Pericardium (tissue), 1 donor: ENCODE measurements around the gene RNF166.

DNA sequence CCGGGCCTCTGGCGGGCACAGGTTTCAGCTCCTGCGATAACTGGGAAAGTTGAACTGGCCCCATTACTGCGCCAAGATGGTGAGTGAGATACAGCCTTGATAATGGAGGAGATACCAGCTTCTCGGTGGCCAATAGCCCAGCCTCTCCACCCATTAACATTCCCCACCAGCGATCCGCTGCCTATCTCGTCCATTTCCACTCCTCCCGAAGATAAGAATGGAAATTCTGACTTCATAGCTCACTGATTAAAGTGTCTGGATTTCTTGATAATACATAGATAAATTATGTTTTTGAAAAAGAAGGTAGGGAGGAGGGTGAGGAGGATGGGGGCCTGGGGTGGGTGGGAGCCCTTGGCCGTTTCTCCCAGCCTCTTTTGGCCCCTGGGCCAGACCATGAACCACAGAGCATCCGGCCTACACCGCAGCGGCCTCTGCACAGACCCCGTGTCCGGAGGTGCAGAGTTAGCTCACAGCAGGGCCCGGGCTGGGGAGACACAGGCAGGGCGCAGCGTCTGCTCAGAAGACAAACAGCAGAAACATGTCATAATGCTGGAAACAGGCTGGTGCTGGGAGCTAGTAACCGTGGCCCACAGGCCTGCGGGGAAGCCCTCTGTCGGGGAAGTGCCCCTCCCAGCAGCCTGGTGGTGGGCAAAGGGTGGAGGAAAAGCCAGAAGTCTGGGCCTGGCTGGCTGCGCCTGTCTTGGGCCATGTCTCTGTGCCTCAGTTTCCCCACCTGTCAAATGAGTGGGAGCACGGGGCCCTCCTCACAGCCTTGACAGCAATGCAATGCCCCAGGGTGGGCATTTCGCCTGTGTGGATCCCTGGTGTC, 11.9 kb downstream of the ZFPM1 start:
- RRBS, result 68% methylated on average over 4 of the region's 24 CpGs

DNA sequence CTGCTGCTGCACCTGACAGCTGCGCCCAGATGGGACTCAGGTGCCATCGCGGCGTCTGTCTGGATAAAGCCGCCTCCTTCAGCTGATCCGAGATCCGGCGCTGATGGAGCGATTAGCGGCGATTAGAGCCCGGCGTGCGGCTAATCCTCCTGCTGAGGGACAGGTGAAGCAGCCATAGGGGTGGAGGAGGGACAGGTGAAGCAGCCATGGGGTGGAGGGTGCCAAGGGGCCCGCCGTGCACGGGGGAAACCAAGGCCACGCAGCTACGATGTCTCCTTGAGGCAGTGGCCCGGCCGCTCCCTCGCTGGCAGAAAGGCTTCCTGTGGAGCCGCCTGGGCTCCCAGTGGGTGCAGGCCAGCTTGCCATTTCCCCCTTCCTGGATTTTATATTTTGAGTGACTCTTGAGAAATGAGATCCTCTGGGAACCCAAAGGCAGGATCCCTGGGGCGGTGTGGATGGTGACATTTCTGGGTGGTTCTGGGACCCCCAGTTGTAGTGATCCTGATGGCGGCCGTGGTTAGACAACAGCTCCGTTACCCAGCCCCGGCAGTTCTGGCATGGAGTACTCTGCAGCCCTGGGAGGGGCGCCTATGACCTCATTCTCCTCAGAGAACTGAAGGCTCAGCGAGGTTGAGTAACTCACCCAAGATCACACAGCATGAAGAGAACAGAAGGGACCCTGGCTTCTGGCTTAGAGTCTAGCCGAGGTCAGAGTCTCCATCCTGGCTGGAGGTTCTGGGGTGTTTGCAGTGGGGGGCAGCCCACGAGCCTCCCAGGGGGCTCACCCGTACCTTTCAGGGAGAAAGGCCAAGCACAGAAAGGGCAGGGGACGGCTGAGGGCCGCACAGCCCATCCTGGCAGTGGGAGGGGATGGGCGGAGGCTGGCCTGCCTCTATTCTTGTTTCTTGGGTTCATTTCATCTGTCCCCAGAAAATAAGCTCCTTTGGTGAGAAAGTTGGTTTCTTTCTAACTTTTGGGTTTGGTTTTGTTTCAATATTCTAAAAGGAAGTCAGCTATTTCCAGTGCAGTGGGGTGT, 13.0 kb downstream of the ZFPM1 start:
- RRBS, result 92% methylated on average over 7 of the region's 36 CpGs

GRCh38 chr16:88470674-88471044, 17.6 kb downstream of the ZFPM1 start:
- RRBS, result 90% methylated on average over 3 of the region's 25 CpGs

- RRBS, result no CpG with 5 or more reads among the region's 23 CpGs
Measured at GRCh38 chr16:88508436-88508972, 55.4 kb downstream of the ZFPM1 start.

- RRBS, result 6% methylated on average over 13 of the region's 22 CpGs
Measured at GRCh38 chr16:88527489-88528007, 42.7 kb upstream of the ZC3H18 start.

DNA sequence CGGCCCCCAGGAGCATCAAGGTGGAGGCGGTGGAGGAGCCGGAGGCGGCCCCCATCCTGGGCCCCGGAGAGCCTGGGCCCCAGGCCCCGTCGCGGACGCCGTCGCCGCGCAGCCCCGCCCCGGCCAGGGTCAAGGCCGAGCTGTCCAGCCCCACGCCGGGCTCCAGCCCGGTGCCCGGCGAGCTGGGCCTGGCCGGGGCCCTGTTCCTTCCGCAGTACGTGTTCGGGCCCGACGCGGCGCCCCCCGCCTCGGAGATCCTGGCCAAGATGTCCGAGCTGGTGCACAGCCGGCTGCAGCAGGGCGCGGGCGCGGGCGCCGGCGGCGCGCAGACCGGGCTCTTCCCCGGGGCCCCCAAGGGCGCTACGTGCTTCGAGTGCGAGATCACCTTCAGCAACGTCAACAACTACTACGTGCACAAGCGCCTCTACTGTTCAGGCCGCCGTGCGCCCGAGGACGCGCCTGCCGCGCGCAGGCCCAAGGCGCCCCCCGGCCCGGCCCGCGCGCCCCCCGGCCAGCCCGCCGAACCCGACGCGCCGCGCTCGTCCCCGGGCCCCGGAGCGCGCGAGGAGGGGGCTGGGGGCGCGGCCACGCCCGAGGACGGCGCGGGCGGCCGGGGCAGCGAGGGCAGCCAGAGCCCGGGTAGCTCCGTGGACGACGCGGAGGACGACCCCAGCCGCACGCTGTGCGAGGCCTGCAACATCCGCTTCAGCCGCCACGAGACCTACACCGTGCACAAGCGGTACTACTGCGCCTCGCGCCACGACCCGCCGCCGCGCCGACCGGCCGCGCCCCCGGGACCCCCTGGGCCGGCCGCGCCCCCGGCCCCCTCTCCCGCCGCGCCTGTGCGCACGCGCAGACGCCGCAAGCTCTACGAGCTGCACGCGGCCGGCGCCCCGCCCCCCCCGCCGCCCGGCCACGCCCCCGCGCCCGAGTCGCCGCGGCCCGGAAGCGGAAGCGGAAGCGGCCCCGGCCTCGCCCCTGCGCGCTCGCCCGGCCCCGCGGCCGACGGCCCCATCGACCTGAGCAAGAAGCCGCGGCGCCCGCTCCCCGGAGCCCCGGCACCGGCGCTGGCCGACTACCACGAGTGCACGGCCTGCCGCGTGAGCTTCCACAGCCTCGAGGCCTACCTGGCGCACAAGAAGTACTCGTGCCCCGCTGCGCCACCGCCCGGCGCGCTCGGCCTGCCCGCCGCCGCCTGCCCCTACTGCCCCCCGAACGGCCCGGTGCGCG, 36.5 kb upstream of the ZC3H18 start:
- RRBS, result 11% methylated on average over 91 of the region's 191 CpGs

DNA sequence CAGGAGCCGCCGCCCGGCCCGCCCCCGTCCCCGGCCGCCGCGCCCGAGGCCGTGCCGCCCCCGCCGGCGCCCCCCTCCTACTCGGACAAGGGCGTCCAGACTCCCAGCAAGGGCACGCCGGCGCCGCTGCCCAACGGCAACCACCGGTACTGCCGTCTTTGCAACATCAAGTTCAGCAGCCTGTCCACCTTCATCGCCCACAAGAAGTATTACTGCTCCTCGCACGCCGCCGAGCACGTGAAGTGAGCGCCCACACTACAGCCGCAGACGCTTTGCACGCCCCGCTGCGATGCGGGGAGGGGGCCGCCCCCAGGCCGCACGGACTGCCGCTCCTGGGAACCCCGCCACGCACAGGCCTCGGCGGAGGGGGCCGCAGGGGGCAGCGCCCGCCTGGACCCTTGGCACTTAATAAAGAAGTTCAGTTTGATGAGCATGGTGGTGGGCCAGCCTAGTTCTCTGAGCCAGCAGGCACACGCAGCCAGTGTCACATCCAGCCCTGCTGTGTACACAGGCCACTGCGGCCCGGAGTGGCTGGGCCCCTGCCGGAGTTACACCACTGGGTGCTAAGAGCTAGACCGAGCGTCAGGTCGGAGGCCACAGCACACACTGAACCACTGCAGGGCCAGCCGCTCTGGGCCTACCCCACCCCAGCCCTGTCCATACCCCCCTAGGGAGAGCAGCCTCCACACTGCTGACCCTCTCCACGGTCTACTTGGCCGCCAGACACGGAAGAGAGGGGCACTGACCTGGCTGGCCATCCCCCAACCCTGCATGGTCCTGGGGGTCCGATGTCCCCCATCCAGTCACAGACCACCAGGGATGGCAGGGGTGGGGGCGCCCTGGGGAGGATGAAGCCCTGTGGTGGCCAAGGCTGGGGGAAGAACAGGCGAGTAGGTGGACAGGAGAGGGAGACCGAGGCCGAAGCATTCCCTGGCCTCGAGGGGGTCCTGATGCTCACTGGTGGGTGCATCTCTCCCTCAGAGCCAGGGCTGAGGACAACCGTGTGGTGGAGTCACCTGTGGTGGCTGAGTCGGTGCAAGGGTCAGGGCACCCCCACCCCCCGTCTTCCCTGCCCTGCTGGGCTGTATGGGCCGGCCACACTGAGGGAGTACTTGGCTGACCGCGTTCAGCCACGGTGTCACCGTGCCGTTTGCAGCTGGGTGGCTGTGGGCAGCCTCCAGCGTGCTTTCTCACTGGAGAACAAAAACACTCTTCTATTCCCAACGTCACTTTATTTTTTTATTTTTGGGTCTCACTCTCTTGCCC, 35.0 kb upstream of the ZC3H18 start:
- RRBS, result 8% methylated on average over 6 of the region's 76 CpGs

- RRBS, result no CpG with 5 or more reads among the region's 2 CpGs
Measured at GRCh38 chr16:88596515-88596932, 26.3 kb downstream of the ZC3H18 start.

GRCh38 chr16:88619689-88620577, 18.4 kb upstream of the IL17C start:
- RRBS, result no CpG with 5 or more reads among the region's 17 CpGs

DNA sequence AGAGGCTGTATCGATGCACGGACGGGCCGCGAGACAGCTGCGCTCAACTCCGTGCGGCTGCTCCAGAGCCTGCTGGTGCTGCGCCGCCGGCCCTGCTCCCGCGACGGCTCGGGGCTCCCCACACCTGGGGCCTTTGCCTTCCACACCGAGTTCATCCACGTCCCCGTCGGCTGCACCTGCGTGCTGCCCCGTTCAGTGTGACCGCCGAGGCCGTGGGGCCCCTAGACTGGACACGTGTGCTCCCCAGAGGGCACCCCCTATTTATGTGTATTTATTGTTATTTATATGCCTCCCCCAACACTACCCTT, 1.5 kb downstream of the IL17C start:
- RRBS, result no CpG with 5 or more reads among the region's 25 CpGs

DNA sequence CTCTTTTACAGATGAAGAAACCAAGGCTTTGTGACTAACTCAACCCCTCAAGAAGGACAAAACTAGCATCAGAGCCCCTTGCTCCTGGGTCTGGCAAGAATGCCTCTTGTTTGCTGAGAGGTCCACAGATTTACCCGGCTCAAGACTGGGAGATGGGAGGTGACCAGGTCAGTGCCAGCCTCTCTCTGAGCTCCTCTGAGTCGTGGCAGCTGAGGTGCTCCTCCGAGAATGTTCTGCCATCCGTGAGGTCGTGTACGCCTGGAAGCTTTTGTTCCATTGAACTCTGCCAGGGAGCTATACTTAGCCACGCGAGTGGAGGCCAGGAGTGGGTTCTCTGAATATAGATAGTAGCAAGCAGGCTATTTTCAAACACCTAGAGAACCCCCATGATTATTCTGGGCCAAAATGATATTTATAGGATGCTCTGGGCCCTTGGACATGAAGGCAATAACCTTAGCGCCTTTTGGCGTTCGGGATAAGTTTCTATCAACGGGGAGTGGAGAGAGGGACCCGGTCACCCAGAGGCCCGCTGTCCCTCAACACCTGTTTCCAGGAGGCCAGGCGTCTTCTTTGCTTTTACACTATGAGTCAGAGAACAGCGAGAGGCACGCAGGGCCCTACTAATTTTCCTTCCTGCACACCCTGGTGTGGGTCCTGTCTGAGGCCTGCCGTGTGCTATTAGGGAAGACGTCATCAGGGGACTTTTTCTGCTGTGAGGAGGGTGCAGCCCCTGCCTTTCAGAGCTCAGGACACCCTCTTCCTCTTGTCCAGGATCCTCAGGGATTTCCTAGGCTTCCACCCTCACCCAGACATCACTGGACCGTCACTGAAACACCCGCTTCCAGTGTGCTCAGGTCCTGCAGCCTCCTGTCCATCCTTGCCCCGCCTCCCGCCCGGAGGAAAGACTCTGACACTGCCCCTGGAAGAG, 11.0 kb upstream of the MVD start:
- RRBS, result no CpG with 5 or more reads among the region's 24 CpGs

DNA sequence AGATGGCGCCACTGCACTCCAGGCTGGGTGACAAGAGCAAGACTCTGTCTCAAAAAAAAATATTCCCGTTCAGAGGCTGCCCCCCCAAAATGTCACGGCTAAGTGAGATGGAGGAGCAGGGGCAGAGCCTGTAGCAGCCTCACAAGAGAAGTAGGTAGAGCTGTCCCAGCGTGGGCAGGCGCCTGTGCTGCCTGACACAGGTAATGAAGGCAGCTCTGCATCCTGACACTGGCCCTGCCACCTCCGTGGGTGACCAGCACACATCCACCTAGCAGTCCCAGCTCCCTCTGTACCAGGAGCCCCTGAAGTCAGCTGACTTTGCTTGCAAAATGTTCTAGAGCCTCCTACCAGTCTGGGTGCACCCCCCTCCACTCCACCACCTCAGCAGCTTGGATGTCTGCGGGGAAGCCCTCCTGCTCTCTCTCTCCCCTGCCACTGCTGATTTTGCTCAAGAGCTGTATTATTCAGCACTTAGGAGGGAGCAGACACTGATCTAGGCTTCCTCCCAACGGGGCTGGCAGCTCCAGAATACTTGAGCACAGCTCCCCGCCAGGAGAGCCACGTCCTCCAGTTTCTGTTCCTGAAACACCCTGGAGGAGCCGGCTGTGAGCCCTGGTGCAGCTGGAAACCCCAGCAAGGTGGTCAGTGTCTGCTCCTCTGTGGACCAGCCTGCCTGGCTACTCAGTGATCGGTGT, 1.1 kb downstream of the RNF166 start:
- RRBS, result no CpG with 5 or more reads among the region's 12 CpGs

DNA sequence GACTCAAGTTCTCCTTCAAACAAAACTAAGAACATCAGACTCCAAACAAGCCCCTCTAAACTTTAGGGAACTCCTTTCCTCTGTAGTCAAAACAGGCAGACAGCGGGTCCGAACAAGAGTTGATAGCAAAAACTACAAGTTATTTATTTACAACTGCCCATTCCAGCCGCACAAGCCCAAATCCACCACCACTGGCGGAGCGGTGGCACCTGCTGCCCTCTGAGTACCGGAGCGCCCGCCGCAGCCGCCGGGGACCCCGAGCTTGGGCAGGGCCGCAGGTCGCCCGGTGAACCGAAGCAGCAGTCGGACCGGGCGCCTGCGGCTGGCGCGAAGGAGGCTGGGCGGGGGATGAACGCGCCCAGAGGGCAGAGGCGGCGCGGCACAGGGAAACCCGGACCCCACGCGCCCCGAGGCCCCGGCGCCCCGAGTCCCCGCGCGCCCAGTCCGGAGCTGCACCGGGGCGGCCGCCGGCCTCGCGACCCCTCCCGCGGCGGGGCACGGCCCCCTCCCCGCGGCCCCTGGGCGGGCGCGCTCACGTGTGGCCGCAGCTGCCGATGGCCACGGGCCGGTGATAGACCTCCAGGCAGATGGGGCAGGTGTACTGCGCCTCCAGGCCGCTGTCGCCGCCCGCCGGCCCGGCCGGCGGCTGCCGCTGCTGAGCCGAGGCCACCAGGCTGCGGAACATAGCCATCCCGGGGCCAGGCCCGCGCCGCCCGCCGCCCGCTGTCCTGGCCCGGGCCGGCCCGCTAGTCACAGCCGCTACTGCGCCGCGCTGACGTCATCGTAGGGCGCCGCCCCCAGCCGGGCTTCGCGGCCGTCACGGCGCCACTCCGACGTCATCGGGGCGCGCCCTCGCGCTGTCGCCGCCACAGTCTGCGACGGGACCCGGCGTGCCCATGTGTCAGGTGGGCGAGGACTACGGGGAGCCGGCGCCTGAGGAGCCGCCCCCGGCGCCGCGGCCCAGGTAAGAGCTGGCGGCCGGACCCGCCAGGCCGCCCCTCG, at the start of gene RNF166:
Gene RNF166 (minus strand): TSS at position 774 of the 1,002 bp plus-strand sequence.
- RRBS, result 1% methylated on average over 73 of the region's 122 CpGs

DNA sequence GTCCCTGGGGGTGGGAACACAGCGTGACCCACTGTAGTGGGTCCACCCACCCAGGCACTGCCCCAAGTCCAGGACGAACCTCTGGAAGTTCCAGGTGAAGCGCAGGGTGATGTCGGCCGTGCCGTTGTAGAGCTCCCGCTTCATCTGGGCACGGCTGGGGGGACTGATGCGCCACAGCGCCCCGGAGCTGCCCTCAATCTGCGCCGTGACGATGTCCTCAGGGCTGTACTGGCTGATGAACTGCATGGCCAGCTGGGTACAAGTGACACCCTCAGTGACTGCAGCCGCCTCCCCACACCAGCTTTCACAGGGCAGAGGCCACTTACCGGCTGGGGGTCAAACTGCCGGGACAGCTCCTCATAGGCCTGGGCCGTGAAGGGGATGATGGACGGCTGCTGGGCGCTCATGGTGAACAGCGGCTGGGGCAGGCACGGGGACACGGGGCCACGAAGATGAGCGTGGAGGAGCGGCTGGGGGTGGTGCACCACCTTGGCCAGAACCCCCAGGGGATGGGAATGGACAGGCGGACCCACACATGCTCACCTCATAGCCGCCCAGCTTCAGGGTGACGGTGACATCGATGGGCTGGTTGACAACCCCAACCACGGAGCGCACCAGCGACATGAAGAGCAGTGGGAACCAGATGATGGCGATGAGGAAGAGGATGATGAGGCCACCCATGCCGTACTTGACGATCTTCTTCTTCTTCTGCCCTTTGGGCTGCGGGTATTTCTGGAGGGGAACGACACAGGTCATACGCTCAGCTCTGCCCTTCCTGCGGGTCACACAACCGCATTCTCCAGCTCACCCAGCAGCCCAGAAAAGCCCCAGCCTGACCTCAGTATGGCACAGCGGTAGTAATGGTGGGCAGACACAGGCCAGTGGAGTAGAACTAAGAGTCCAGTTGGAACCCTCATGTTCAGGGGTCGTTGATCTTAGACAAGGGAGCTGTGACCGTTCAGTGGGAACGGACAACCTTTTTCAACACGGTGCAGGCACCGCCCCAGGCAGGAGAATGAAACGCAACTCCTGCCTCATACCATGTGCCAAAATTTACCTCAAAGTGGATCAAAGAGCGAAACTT, 10.5 kb downstream of the CTU2 start:
- RRBS, result no CpG with 5 or more reads among the region's 49 CpGs

- RRBS, result 25% methylated on average over 6 of the region's 19 CpGs
Measured at GRCh38 chr16:88759163-88759718, 25.8 kb downstream of the PIEZO1 start.

- RRBS, result no CpG with 5 or more reads among the region's 1 CpG
Measured at GRCh38 chr16:88799033-88799561, 4.5 kb upstream of the CDT1 start.

DNA sequence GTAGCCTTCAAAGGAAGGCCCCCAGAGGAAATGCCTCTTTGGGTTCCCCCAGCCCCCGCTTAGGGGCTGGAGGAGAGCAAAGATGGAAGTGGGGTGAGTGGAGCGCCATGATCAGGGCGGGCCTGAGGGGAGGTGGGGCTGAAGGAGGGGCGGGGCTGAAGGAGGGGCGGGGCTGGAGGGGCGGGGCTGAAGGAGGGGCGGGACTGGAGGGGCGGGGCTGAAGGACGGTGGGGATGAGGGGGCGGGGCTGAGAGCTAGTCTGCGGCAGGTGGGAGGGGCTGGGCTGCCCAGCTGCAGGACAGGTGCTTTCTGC, 39.0 kb upstream of the PABPN1L start:
- RRBS, result no CpG with 5 or more reads among the region's 11 CpGs

- RRBS, result 5% methylated on average over 11 of the region's 62 CpGs
Measured at GRCh38 chr16:88941713-88942410, 35.1 kb downstream of the CBFA2T3 start.

- RRBS, result no CpG with 5 or more reads among the region's 20 CpGs
Measured at GRCh38 chr16:89032039-89032647, 55.1 kb upstream of the CBFA2T3 start.

GRCh38 chr16:89052273-89052847, 41.3 kb upstream of the ACSF3 start:
- RRBS, result no CpG with 5 or more reads among the region's 41 CpGs